Measurements from ENCODE around the genes SCN3B, OR8B4 and PATE1.

GRCh38 chr11:123518543-123519803 is 88.9 kb downstream of the GRAMD1B start:
- PRO-cap, result no peak
- RAMPAGE, long total RNA, 2 experiments, result no peak in any of the 2 experiments

DNA sequence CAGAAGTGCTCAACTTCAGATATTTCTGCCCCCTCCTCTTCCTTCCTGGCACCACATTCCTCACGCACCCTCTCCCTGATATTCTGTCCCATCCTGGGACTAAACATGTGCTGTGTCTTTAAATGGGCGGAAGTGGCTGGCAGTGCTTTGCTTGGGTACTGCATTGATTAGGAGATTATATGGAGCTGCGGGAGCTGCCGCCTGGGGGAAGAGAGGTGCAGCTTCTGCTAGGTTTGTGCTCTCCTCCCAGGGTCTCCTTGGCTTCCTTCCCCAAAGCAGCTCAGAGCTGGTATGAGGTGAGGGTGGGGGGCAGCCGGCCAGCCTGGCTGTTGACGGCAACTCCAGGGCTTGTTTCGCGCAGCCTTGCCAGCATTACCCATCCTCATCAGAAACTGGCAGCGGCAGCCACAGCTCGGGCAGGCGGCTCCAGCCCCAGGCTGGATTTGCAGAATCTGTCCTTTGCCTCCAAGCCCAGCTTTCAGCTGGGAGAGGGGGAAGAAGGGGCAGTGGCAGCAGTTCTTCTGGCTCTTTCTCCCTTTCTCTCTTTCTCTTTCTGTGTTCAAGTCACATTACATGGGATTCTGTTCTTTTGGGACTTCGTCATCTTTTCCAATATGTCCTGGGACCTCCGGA is 95.5 kb downstream of the GRAMD1B start:
- PRO-cap, result no peak
- RAMPAGE, long total RNA, 2 experiments, result start-site peak on the plus strand in 1 of 2 experiments, centred at position 176 of the sequence, 9 reads per replicate

- PRO-cap, result no peak
- RAMPAGE, long total RNA, 2 experiments, result no peak in any of the 2 experiments
Observed at GRCh38 chr11:123628955-123629823, 25.2 kb downstream of the SCN3B start.

DNA sequence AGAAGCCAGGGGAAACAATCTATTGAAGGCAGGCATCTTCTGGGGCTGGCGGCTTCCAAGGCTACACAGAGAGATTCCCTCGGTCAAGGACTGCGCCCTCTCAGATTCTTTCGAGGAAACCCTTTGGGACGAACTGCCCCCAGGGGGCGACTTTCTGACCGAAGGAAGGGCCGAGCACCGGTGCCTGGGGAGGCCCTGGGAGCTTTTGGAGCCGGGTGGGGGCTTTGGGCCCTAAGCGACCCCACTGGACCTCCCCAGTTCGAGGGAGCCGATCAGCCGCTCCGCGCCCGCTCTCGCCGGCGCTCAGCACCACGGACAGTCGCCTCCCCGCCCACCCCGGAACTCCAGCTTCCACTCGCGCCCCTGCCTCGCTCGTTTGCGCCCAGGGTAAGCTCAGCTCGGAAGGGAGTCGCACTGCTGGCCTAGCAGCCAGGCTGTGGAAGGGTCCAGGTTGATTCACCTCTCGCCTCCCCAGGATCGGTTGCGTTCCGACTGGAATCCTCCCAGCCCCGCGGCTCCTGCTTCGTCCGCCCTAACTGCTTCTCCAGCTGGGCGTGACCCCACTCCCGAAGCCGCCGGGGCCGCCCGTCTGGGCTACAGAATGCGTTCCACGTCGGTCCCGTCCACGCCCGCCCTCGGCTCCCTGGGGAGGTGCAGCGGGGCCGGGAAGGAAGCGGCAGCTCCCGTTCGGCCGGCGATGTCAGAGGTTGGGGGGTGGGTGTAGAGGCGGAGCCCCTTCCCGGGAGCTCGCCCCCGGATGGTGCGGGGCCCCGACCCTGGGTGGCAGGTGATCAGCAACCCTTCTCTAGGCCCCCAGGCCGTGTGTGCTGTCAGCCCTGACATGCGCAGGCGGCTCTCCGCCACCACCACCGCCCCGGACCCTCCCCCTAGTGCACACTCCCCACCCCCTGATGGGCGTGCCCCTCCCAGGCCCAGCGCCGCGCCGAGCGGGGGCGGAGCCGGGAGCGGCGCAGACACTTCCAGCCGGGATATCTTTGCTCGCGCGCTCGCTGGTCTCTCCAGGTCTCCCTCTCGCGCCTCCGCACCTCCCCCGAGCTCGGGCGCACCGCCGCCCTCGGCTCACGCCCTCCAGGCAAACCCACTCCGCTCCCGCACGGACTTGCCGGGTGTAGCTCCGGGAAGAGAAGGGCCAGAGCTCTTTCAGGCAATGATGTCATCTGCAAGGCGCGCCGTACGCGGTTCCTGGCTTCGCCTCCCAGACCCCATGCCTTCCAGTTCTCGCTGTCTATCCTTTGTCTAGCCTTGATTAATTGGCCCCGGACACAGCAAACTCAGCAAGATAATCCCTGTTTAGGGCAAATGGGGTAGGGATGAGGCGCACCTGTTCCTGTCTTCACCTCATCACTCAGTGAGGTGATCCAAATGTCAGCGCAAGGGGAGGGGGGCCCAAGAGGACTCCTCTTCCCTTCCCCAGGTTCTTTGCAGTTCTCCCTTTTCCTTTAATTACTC is at the start of gene SCN3B:
TSS of gene SCN3B (minus strand) at position 859 of the 1,470 bp plus-strand sequence.
- PRO-cap, result bidirectional peak, plus-strand start at position 649 of the sequence, minus-strand start at position 538 of the sequence; bidirectional peak, plus-strand start at position 973 of the sequence, minus-strand start at position 826 of the sequence
- RAMPAGE, long total RNA, 2 experiments, result no peak in any of the 2 experiments

DNA sequence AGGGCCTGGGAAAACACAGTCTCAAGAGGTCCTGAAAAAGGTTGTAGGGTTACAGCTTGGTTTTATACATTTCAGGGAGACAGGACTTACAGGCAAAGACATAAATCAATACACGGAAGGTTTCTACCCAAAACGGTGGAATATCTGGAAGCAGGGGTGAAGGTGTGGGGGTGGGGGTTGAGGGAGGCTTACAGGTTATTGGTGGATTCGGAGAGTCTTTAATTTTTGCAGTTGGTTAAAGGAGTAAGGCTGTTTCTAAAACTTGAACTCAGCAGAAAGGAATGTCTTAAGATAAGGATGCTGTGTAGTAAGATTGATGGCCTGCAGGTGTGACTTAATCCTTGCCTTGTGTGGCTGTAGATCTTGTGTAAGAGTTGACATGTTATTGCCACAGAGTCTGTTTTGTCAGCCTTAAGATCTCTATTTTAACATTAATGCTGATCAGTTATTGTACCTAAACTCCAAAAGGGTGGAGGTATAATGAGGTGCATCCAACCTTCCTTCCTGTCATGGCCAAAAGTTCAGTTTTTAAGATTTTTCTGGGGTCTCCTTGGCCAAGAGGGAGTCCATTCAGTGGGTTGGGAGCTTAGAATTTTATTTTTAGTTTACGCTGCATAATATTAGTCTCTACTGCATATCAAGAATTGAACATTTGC is 16.5 kb upstream of the OR6M1 start:
- PRO-cap, result no peak
- RAMPAGE, long total RNA, 2 experiments, result no peak in any of the 2 experiments

GRCh38 chr11:124424767-124425174 is at the start of gene OR8B4:
Gene OR8B4 (minus strand): TSS chr11:124424871.
- PRO-cap, result no peak
- RAMPAGE, long total RNA, 2 experiments, result no peak in any of the 2 experiments

- PRO-cap, result no peak
- RAMPAGE, long total RNA, 2 experiments, result no peak in any of the 2 experiments
Observed at GRCh38 chr11:124745666-124746048, 5.9 kb downstream of the NRGN start.

DNA sequence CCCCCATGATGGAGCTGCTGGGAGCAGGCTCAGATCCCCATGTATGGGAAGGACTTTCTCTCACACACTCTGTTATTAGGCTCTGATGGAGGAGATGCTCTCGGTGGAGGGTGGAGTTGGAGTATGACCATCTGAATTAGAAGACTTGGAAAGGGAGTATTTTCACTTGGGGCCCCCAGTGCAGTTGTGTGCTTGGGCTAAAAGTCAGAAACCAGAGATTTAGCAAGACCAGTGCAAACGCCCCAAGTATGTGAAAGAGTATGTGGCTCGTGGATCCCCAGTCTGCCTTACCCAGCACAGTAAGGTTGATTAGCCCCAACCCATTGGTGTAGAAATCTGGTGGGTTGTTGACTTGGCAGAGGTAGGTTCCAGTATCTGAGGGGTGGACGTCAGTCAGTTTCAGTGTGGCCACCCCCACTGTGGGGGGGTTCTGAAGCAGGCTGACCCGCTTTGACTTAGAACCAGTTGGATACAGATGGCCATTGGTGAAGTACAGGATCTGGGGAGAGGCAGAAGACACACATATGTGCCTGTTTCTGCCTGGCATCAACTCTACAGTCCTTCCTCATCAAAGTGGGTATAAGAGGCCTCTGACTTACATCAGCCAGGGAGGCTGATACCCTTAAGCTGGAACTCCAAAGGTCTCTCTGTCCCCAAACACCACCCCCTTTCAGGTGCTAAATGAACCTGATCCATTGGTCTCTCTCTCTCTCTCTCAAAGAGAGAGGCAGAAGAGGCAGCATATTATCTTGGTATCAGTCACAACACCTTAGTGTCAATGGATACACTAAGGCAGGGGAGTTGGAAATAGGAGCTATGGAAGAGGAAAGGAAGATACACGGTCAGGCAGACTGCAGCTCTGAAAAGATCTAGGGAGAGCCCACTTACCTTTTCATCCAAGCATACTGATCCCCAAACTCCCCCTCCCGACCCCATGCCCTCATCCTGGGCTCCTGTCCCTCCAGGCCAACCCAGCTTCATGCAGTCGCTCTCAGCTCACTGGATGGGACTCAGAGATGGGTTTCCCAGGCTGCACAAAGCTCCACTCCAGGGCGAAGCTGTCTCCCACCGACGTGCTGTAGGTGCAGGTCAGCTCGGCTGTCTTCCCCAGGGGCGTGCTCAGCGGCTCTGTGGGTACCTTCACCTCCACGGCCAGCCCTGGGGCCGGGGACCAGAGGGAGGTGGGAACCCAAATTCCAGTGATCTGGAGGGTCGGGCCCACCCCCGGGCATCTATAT is 1.2 kb downstream of the VSIG2 start:
- PRO-cap, result no peak
- RAMPAGE, long total RNA, 2 experiments, result no peak in any of the 2 experiments

DNA sequence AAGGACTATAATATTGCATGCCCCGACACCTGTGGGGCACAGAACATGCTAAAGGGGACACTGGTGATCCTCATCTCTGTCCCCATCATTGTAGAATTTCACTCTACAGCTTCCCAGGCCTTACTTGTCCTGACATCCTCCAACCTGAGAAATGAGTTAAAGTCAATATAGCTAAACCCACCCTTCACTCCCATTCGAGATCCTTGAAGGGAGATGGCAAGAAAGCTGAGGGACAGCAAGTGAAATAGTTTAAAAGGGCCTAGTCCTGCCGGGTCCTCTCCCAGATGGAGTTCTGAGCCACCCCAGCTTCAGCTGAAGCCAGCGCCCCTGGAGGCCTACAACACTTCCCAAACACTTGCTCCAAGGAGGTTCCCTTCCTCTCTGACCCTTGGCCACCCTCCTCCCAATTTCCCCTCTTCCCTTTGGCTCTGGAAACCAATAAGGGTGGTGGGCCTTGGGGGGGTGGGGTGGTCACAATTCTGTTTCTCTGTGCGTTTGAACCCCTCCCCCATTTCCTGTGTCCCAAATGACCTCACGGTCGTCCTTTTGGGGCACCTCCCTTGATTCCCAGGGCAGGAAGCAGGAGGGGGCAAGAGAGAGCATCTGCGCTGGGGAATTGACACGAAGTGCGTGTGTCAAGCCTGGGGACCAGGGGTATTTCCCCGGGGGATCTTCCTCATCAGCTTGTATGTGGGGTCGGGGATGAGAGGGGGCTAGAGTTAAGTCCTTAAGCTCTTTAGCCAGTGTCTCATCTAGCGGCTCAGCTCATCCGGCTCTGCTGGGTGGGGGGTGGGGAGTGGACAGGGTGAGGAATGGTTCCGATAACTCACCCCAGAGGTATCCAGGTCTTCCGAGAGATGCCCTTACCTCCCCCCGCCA is 851 bp downstream of the ESAM start:
- PRO-cap, result bidirectional peak, plus-strand start at position 602 of the sequence, minus-strand start at position 314 of the sequence
- RAMPAGE, long total RNA, 2 experiments, result no peak in any of the 2 experiments

- PRO-cap, result unidirectional peak, minus-strand start at chr11:124762781; unidirectional peak, minus-strand start at chr11:124763094; bidirectional peak, plus-strand start at chr11:124763457, minus-strand start at chr11:124763255
- RAMPAGE, long total RNA, 2 experiments, result no peak in any of the 2 experiments
Observed at GRCh38 chr11:124762713-124763612, 873 bp upstream of the ESAM start.

DNA sequence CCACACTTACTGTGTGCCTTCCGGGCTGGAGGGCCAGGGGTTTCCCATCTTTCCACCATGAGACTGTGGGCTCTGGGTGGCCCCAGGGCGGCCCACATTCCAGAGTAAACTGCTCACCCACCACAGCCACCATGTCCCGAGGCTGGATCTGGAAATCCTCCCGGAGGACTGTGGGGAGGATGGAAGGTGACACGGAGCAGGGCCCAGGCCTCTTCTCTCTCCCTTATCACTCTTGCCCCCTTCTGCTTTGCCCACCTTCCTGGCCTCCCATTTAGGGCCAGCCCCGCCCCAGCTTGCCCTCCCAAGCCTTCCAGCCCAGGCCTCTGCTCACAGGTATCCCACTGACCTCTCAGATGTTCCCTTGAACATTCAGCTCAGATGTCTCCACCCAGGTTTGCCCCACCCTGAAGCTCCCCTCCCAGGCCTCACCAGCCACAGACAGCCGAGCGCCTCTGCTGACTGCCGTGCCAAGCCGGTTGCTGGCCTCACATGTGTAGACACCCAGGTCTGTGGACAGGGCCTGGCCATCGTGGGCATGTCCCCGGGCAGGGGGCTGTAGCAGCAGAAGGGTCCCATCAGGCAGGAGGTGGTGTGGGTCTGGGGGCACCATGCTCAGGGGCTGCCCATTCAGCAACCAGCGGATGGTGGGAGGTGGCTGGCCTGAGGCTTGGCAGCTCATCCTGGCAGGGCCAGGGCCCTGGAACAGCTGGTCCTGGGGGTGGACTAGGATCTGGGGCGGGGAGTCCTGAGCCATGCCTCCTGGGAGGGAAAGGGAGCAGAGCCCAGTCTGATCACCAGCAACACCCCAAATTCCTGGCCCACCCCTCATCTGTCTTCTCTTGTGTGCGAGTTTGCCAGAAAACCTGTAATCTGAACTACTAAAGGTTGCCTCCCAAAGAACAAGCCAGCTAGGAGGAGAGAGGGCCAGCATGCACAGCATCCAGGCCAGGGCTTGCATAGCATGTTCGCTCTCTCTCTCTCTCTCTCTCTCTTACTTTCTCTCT is 860 bp downstream of the ROBO4 start:
- PRO-cap, result bidirectional peak, plus-strand start at position 435 of the sequence, minus-strand start at position 343 of the sequence
- RAMPAGE, long total RNA, 2 experiments, result start-site peak on the minus strand in 1 of 2 experiments, centred at position 523 of the sequence, 24 reads per replicate

DNA sequence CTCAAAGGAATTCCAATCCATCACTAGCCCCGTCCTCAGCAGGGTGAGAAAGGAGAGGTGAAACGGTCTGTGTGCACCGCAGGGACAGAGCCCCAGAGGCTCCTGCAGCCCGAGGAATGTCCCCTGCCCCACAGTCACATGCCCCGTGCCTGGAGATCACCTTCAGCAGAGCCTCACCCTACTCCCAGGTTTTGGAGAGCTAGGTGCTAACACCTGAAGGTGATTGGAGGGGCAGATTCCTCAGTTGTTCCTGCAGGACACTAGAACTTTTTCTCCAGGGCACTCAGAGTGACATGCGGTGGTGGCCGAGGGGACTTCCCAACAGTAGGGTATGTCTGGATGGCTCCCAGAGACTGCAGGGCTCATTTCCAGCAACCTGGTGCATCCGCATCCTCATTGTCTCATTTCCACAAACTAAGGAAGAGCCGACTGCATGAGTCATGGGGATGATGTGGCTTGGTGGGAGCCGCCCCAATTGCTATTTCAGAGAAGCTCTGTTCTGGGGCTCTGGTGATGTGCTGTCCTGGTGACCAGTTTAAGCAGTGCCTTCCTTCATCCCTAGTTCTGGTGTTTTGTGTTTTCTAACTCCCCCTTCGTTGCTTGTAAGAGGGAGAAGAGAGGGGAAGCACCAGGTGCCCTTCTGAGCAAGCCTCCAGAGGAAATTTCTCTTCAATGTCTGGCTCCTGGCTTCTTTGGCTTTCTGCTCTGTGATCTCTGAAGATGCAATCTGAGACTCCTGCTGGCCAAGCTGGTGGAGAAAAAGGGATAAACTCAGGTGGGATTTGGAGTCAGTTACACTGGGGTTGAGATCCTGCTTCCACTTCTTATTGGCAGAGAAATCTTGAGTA is 2.8 kb upstream of the ROBO4 start:
- PRO-cap, result bidirectional peak, plus-strand start at position 486 of the sequence, minus-strand start at position 355 of the sequence
- RAMPAGE, long total RNA, 2 experiments, result no peak in any of the 2 experiments

- PRO-cap, result no peak
- RAMPAGE, long total RNA, 2 experiments, result no peak in any of the 2 experiments
Observed at GRCh38 chr11:124929129-124929705, 6.6 kb downstream of the HEPACAM start.

- PRO-cap, result no peak
- RAMPAGE, long total RNA, 2 experiments, result no peak in any of the 2 experiments
Observed at GRCh38 chr11:125086629-125087131, 23.6 kb downstream of the SLC37A2 start.

DNA sequence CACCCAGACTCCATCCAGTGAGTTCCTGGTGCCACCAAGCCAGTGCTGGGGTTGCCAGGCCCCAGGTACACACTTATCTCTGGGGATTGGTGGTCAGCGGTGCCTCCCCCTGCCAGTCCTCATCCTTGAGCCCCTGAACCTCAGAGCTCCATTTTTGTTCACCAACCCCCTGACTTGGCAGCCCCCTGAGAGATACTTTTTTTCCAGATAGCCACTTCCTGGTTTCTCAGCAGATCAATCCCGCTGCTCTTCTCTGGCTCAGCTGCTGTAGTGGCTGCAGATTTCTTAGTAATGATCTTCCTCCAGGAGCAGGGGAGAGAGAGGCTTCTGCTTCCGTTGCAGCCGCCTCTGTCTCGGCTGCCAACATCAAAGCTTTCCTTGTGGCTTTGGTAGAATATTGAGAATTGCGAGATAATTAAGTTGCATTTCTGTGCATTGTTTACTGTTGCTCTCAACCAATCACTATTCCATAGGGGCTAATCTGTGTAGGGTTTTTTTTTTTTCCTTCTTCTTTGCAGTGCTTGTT is 92.0 kb downstream of the PKNOX2 start:
- PRO-cap, result no peak
- RAMPAGE, long total RNA, 2 experiments, result no peak in any of the 2 experiments

DNA sequence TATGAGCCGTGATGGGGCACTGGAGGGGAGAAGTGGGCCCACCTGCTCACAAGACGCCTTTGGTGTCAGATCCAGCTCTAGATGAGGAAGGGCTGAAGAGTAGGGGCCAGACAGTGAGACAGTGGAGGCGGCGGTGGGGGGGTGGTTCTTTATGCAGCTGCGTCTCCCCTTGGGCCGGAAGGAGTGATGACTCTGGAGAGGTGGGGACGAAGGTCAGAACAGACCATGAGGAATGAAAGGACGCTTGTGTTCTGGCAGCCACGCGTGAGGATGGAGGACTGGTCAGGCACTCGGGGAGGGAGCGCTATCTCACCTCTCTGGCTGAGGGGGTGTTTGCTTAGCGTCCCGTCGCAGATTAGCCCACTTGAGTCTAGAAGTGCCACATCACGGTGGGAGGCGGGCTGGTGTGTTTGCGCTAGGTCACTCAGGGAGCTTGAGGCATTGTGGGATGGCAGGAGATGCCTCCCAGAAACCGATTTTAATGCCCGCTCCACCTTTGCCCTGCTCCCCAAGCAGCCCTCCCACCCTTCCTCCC is 97.6 kb downstream of the PKNOX2 start:
- PRO-cap, result unidirectional peak, plus-strand start at position 216 of the sequence
- RAMPAGE, long total RNA, 2 experiments, result no peak in any of the 2 experiments

- PRO-cap, result no peak
- RAMPAGE, long total RNA, 2 experiments, result no peak in any of the 2 experiments
Observed at GRCh38 chr11:125272851-125273505, 108.4 kb downstream of the PKNOX2 start.

DNA sequence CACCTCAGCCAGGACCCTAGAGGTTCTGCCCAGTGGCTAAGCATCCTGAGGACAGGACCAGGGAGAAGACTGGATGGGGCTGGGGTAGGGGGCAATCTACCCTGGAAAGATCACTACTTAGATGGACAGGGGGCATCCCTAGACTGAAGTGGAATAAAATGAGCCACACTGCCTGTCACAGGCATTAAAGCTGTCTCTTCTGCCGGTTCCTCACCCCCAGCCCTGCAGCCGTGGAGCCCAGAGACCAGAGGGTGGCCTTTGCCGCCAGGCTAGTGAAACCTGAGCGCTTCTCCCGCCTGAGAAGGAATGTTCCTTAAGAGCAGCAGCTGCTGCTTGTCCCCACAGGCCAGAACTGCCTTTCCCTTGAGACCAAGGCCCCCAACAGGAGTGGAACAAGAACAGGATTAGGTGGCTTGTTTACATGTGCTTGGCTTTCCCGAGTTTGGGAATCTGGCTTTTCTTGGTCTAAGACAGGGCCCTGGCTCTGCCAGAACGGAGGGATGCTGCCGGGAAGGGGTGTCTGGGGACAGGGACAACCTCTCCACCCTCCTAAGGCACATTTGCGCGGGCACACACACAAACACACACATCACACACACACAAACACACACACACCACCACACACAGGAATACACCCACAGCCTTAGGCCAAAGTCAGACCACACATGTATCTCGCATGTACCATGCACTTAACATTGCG is 91.9 kb downstream of the FEZ1 start:
- PRO-cap, result no peak
- RAMPAGE, long total RNA, 2 experiments, result no peak in any of the 2 experiments

- PRO-cap, result no peak
- RAMPAGE, long total RNA, 2 experiments, result start-site peak on the minus strand in 1 of 2 experiments, at chr11:125451471-125451534 at its widest, 280 reads per replicate
Observed at GRCh38 chr11:125451355-125451927, 44.6 kb downstream of the FEZ1 start.

DNA sequence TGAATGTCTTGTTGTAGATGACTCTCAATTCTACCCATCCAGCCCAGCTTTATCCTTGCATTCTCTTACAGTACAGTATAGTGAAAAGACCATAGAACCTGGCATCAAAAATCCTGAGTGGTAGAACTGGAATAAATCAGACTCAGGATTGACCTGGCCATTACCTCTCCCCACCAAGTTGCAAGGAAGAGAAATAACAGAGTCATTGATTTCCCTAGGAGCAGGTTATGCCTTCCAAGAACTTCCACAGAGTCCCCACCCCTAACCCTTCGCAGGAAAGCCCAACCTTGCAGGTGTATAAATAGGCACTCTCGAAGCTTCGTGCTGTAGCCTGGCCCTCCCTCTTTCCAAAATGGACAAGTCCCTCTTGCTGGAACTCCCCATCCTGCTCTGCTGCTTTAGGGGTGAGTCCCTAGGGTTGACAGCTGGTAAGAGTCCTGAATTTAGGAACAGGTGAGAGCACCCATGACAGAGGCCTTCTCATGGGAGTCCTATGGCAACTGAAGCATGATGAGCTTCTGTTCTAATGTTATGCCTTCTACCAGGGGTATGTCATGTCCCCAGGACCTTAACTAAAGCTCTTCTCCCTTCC is at the start of gene PATE1:
TSS of gene PATE1 (plus strand) at position 327 of the 592 bp plus-strand sequence.
- PRO-cap, result no peak
- RAMPAGE, long total RNA, 2 experiments, result no peak in any of the 2 experiments